Bronchus fibroblast of lung (primary cell): ENCODE results near the gene S100B.

DNA sequence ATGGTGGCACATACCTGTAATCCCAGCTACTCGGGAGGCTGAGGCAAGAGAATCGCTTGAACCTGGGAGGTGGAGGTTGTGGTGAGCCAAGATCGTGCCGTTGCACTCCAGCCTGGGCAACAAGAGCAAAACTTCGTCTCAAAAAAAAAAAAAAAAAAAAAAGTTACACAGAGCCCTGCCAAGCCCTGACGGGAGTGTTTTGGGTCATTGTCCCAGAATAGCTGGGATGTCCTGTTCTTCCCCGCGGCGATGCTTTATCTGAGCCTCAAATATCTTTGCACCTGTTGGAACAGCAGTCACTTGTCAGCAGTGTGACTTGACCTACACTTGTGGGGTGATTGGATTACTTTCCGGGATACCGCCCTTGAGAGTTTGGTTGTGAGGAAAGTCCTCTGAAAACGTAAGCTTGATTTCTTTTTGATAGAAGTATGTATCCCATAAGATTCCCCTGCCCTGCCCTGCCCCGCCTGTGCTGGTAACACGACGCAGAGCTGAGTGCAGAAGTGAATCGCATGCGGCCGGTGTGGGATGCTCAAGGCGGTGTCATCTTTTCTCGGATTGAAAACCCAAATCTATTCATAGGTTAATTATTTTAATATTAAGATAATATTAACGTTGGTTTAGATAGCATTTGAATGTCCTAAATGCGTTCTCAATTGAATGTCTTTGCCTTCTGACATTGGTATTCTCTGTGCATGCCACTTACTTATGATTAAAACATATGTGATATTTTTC lies 50.9 kb downstream of the PCNT start:
- RAMPAGE, long total RNA = no peak

- RAMPAGE, long total RNA = no peak
Observed at GRCh38 chr21:46529712-46530534, 71.2 kb downstream of the DIP2A start.

DNA sequence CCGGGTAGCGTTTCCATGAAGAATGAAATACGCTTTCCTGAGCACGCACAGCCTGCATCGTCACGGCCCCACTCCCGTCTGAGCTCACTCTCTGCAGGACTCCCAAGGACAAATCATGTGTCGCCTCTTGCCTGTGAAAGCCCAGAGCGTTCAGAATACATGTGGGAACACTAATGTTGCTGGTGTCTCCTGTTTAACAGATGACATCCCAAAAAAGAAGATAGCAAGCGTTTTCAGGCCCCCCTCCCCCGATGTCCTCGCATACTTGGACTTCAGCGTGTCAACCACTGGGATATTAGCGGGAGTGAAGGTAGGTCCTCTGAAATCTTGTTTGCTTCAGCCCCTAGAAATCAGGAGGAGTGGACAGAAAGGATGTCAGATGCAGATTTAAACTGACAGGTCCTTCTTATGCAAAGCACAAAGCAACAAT lies 49.1 kb downstream of the S100B start:
- RAMPAGE, long total RNA = no peak

DNA sequence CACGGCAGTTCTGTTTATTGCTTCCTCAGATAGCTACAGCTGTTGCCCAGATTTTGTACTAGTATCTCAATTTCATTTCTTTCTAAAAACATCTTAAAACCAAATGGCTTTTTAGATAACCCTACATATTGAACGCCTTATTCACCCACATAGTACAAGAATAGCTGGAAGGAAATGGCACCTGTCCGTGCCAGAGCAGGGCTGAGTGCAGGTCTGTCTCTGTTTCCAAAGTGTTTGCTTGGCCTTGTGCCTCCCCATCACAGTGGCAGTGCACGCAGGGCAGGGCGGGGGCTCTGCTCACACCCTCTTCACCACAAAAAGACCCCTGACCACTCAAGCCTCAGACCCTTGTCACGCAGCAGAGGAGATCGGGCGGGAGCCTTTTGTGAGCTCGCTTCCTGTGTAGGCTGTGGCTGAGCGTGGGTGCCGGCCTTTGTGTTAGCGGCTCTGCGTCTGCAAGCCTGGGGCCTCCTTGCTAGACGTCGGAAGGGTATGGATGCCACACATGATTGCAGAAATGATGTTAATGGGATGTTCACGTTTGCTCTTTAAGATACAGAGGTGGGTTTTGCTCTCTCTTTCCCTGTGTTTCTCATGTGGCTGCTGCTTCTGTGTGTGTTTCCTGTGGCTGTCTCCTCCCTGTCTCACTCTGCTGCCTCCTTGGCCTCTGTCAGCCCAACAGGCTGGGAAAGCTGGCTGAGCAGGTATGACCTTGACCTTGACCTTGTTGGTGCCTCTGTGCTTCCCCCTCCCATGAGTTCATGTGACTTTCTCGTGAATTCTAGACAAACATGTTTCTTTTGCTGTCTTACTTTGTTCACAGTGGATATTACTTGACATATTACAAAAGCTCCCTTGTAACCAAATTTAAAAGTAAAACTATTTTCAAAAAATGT lies 45.5 kb downstream of the S100B start:
- RAMPAGE, long total RNA = no peak

DNA sequence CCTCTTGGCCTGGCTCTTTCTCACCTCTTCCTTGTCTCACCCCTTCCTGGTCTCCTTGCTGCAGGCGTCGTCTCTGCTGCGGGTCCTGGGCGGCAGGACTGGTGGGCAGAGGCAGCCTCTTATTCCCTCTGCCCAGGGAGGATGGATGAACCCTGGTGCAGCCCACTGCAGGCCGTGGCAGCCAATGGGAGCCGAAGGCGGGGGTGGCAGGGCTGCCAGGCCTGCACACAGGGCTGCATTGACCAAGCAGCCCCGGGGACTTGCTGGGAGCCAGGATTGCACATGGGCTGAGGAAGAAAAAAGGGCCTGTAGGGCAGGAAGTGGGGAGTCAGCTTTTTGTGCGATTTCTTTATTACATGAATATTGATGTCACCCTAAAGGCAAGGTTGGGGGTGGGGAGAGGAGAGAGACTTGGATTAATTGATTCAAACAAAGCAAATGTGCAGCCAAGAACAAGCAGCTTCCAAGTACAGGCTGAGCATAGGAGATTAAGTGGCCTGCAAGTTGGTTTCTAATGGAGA lies at the start of gene S100B:
Gene S100B (minus strand): TSS at position 94 of the 521 bp plus-strand sequence.
- RAMPAGE, long total RNA = start-site peak on the minus strand centred at position 118 of the sequence, 49 bp wide, 14 and 12 reads in 2 replicates

- RAMPAGE, long total RNA = no peak
Observed at GRCh38 chr21:46605668-46606581, 1.0 kb upstream of the S100B start.

- RAMPAGE, long total RNA = no peak
Observed at GRCh38 chr21:46626346-46627247, 8.9 kb upstream of the PRMT2 start.

- RAMPAGE, long total RNA = no peak
Observed at GRCh38 chr21:46635787-46636389, 414 bp downstream of the PRMT2 start.